Gallbladder (tissue), 1 donor: Measurements from ENCODE around the genes THYN1 and GLB1L3.

DNA sequence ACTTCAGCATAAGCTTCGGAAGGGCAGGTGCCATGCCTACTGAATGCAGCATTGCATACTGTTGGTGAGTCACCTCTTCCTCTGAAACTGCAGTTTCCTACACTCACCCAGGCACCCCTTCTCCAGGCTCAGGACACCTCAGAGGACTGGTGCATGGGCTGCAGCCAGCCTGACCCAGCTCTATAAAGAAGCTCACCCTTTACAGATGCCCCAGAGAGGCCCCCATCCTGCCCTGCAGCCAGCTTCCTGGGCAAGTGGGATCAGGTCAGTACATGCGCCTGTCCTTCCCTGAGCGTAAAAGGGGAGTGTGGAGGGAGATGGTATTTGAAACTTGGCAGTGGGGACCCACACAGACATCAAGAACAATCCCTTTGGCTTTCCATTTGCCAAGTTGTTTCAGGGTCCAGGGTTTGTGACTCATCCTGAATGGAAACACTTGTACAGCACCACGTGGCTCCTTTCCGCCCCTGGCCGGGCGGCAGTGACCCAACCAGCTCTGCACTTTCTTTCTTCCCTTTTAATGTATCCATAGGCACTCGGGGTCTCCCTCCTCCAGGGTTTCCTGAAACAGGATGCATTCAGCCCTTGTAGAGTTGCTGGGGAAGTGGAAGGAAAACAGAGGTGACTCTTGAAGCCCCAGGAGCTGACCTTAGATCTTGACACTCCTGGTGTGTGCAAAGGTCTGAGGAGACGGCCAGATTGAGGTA lies 190.1 kb downstream of the SNX19 start:
- PRO-cap = no peak

DNA sequence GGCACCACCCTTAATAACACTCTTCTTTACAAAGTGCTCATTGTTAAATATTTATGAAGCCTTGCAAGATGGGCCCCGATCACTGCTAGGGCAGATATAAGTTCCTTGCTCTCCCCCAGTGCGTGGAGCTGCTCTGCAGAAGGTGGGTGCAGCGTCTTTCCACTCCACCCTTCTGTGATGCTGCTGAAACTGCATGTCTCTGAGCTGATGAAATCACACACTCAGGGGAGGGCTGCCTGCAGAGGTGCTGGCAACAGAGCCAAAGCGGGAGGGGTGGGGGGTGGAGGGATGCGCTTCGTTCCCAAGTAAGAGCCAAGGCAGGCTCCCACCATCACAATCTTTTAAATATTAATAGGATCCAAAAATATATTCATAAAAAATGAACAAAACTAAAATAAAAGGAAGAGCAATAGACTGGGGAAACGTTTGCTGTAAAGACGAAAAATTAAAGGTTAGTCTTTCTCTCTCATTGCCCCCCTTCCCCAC lies 116.5 kb upstream of the NTM start:
- PRO-cap = no peak

DNA sequence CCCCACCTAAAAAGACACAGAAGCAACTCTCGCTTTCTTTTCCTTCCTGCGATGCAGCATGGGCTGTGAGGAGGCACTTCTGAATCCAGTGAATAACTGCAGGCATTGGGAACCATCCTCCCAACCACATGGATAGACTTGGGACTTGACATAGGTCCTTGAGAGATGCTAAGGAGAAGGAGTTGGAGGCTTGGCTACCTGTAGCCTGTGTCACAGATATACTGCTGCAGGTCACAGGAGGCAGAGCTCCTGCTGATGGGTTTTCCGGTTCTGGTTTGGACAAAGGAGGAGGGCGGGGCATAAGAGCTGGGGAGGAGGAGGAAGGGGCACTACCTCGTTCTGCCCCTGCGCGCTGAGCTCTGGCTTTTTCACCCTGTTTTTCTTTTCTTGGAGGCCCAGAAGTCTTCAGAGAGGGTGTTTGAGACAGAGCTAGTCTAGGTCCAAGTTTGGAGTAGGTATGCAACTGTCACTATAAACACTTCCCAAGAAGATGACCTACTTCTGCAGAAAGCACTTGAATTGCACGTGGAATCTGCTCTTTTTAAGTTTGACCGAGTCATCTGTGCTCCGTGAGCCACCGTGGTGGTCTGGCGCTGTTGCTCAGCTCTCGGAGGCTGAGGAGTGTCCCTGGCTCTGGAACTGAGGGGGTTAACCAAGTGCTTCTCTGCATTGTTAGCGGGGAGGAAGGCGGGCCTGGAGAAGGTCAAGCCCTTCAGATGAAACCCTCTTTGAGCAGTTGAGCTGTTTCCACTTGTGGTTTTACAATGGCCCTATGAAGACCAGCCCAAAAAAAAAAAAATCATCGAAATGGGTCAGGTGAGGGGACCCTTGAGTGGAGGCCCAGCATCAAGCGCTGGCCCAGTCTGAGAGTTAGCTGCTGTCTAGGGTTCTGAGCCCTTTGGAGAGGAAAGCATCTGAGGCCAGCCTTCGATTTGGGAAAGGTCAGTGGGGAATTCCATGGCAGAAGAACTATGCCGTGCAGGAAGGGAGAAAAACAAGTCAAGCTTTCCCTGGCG lies 286.3 kb downstream of the NTM start:
- PRO-cap = no peak

DNA sequence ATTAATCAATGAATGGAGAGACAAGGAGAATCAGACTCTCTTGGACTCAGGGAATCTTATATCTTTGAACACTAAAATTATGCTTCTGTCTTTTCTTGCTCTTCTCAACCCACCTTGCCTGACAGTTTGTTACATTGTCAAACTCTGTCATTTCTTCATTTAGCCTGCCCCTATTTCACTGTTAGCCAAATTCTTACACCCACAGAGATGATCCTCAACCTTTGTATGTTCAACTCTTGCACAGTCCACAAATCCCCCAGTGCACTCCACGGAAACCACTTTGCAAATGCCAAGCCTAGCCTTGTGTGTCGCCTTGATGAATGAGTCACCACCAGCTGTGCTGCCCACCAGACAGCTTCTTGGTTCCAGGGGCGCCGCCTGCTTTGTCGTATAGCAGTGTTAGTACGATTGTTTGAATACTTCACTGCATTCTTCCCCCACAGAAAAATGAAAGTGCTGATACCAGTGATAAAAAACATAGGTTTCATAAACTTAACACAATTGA lies 686.2 kb downstream of the NTM start:
- PRO-cap = no peak

GRCh38 chr11:133052433-133053077 lies 479.7 kb downstream of the OPCML start:
- PRO-cap = no peak

- PRO-cap = no peak
Measured at GRCh38 chr11:133742511-133742932, 102.8 kb downstream of the SPATA19 start.

DNA sequence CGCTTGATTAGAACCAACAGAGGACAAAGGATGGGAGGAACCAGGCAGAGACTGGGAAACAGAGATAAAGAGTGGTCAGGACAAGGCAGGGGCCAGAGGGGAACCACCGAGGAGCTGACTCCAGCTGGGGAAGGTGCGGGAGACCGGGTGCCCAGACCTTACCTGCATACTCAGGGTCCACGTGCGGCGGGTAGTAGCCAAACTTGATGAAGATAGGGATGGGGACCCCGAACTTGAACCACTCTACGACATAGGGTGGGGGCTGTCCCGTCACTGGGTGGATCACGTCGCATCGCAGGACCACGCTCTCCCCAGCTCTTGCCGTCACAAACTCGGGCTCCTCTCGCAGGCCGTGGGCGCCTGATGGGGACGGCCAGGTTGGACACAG lies 10.9 kb downstream of the IGSF9B start:
- PRO-cap = no peak

- PRO-cap = no peak
Measured at GRCh38 chr11:133964998-133965585, 8.3 kb upstream of the IGSF9B start.

DNA sequence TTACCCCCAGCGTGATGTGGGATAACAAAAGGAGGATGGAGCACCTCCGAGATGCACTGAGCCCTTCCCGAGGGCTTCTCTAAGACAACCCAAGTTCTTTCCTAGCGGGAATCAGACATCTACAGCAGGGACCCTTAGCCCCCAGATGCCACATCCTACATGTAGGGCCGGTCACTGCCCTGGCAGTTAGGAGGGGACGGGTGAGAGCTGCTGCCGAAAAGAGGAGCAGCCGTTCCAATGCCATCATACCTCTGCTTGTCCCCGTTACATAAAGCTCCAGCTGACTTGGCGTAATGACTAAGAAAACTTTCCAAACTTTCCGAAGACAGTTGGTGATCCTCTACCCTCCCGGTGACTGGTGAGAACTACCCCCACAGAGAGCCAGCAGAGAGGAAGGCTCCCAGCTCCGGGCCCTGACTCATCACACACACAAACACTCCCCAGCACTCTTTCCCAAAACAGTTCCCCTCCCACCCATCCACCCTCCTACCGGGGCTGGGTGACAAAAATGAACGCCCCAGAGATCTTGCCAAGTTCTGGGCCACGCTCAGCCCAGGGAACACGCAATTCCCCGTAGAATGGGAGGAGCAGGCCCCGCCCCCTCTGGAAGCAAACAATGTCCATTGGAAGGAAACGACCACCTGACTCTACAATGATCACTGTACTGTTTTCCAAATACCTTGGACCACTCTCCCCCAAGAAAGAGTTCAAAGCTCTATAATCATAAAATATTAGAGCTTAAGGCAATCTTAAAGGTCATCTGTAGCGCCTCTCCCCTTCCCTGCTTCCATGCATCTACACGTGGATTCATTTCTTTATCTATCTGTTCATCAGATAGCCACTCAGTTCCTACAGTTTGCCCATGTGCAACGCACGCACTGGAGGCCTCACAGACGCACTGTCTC lies 21.3 kb upstream of the JAM3 start:
- PRO-cap = unidirectional peak, minus-strand start at position 253 of the sequence

DNA sequence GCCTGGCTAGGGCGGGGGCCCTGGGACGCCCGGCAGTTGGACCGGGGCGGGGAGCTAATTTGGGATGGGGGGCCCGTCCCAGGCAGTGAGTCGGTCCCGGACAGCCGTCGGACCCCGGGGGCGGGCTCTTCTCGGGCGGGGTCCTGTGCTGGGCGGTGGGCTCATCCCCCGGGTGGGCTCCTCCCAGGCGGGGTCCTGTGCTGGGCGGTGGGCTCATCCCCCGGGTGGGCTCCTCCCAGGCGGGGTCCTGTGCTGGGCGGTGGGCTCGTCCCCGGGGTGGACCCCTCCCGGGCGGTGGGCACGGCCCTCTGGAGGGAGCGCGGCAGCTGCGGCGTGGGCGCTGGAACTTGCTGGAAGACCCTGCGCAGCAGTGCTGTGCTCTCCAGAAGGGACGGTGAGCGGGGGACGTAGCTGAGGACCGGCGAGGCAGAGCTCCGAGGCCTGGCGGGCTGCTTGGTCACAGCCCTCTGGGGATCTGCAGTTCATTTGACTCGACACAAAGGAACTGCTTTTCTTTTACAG lies 529 bp downstream of the JAM3 start:
- PRO-cap = unidirectional peak, minus-strand start at position 477 of the sequence

DNA sequence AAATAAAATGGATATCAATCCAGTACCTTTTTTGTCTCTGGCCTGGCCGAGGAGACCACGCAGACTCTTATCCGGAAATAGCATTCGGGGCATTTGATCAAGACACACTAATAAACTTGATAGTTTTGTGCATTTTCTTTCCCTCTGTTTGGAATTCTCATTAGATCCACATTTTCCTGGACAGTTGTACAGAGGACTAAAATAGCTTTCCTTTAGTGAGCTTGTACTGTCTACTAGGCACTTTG lies 912 bp downstream of the JAM3 start:
- PRO-cap = no peak

- PRO-cap = no peak
Measured at GRCh38 chr11:134070389-134071136, 1.7 kb downstream of the JAM3 start.

GRCh38 chr11:134252567-134253691 lies at the start of gene THYN1:
TSS of gene THYN1 (minus strand) at chr11:134253352.
- PRO-cap = bidirectional peak, plus-strand start at chr11:134253576, minus-strand start at chr11:134253320

DNA sequence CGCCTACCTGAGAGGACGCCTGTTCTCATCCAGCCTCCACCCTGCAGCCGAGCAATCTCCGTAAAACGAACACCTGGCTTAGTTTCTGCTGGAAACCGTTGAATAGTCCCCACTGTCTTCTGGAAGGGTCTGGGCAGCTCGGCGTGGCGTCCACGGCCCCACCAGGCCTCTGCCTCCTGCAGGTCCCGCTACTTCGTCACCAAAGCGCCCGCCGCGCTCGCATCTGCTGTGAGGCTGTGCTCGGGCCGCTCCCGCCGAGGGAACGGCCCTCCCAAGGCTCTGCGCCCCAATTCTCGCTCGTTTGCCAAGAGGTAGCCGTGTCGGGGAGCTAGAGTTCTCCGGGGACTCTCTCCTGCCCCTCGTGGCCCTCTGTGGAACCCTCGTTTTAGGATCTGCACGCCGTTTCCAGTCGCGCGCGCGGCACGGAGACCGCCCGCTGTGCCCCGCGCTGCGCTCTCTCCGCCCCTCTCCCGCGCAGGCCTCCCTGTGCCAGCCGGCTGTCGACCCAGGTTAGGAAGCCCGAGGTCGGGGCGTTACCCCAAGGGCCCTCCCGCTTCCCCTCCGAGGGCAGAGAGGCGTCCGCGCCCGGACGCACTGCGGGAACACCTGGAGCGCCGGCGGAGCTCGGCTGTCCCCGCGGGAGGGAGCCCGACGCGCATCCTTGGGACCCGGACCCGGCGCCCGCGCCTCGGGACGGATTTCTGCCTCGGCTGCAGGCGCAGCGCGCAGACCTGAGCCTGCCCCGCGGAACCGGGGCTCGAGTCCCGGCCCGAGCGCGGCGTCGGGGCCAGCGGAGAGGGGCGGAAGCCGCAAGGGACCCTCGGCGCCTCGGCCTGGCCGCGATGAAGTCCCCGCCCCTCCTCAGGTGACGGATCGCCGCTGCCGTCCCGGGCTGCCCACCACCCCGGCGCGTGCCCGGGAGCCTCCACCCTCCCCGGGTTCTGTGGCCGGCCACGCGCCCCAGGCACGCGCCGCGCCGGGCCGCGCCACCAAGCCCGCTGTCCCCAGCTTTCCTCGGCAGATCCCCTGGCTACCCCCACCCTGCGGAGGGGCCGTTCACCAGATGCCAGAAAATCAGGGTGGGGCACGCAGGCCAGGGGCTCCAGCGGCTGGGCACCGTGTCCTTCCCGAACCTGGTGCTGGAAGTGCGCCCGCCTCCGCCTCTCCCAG lies at the start of gene GLB1L3:
Gene GLB1L3, plus strand, starts transcription at position 481 of the 1,170 bp plus-strand sequence.
- PRO-cap = no peak

DNA sequence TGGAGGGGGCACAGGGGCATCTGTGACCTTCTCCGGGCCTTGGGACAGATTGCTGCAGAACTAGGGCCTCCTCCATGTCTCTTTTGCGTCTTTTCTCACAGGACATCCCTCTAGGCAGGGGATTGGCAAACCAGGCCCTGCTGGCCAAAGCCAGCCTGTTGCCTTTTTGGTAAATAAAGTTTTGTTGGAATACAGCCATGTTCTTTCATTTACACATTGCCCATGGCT lies 56.6 kb upstream of the B3GAT1 start:
- PRO-cap = no peak